GM19240 (cell line): ENCODE data around the genes CEACAM3 and RPS19.

DNA sequence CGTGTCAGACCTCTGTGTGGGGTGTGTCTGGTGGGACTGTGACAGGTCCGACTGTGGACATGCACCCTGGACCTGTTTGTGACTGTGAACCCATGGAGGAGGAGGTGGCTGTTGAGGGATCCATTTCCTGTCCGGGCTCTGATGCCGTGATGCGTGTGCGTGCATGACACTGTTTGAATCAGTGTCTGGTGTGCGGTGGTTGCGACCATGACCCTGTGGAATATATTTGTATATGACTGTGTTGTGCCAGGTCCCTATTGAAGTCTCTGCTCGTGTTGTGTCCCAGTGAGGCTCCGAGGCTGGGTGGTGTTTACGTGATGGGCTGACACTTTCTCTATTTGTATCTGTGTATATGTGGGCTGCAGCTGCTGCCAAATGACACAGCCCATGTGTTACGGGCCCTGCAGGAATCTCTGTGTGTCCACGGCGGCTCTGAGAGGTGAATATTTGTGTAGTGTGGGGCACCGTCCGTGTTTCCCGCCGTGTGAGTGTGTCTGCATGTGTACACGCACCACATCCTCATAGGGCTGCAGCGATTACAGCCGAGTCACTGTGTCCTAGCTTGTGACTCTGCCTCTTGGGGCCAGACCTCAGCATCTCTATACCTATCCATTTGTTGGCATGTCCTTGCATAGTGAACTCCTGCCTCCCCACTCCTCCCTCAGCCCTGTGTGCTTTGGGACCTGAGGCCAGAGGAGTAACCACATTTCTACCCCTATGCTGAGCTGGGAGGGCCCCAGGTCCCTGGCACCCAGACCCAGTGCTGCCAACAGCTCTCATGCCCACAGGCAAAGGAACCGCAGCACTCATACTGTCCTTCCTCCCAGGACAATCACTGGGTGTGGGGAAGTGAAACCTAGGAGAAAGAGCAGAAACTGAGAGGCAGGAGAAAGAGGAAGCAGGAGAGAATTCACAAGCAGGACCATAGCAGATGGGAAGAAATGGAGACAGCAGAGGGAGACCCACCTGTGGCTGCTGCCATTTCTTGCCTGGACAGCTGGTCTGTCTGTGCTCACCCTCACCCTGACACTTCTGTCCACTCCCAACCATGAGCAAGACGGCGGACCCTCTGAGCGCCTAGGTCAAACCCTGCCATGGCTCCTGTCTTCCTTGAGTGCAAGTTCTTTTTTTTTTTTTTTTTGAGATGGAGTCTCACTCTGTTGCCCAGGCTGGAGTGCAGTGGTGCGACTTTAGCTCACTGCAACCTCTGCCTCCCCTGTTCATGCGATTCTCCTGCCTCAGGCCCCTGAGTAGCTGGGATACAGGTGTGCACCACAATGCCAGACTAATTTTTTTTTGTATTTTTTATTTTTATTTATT lies 18.7 kb downstream of the CCDC97 start:
- RRBS: no CpG with 5 or more reads among the region's 27 CpGs

- RRBS: no CpG with 5 or more reads among the region's 8 CpGs
Measured at GRCh38 chr19:41426905-41427256, 293 bp downstream of the B3GNT8 start.

GRCh38 chr19:41431358-41432452 lies 4.5 kb upstream of the B3GNT8 start:
- RRBS: no CpG with 5 or more reads among the region's 24 CpGs

DNA sequence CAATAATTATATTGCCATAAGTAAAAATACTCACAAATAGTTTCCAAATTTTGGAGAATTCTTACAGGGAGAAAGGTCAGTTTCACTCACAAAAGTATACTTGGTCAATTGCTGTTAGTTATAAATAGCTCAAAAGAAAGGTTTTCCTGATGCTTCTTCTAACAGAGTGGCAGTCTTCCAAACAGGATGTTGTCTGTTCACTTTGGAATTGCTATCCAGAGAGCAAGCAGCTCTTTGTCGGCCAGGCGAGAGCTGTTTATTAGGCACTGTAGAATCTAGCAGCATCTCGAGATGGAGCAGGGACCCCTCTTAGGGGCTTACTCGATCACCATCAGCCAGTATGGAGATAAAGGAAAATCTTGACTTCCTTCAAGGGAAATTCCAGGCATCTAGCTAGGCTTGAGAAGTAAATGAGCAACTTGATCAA lies 13.6 kb downstream of the ERICH4 start:
- RRBS: no CpG with 5 or more reads among the region's 4 CpGs

DNA sequence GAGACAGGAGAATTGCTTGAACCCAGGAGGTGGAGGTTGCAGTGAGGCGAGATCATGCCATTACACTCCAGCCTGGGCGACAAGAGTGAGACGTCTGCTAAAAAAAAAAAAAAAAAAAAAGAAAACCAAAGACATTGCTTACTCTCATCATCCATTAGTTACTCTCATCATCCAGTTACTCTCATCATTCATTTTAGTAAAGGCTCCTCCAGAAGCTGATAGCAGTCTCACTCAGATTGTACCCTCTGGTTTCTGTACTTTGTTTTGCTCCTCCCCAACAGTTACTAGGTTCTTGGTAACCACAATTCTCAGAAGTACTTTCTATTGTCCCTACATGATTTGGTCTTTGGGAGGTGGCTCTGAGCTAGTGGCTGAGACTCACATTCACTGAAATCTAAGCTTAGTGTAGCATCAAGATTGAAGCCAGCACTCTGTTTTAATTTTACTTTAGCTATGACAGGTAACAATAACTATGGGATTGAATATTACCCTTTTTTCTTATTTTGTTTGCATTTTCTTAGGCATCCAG lies 14.3 kb downstream of the ERICH4 start:
- RRBS: no CpG with 5 or more reads among the region's 3 CpGs

GRCh38 chr19:41497298-41497608 lies 54.3 kb downstream of the ERICH4 start:
- RRBS: no CpG with 5 or more reads among the region's 1 CpG

GRCh38 chr19:41501810-41502043 lies 58.8 kb downstream of the ERICH4 start:
- RRBS: no CpG with 5 or more reads among the region's 2 CpGs

- RRBS: under 1% methylated on average over 7 of the region's 58 CpGs
Measured at GRCh38 chr19:41521842-41522552, 54.0 kb upstream of the CEACAM21 start.

- RRBS: no CpG with 5 or more reads among the region's 8 CpGs
Measured at GRCh38 chr19:41638497-41639212, 11.8 kb upstream of the CEACAM4 start.

GRCh38 chr19:41758012-41758423 lies 2.7 kb downstream of the CEACAM6 start:
- RRBS: no CpG with 5 or more reads among the region's 6 CpGs

- RRBS: no CpG with 5 or more reads among the region's 1 CpG
Measured at GRCh38 chr19:41796363-41796899, at the start of gene CEACAM3. Gene CEACAM3, plus strand, starts transcription at chr19:41796587.

DNA sequence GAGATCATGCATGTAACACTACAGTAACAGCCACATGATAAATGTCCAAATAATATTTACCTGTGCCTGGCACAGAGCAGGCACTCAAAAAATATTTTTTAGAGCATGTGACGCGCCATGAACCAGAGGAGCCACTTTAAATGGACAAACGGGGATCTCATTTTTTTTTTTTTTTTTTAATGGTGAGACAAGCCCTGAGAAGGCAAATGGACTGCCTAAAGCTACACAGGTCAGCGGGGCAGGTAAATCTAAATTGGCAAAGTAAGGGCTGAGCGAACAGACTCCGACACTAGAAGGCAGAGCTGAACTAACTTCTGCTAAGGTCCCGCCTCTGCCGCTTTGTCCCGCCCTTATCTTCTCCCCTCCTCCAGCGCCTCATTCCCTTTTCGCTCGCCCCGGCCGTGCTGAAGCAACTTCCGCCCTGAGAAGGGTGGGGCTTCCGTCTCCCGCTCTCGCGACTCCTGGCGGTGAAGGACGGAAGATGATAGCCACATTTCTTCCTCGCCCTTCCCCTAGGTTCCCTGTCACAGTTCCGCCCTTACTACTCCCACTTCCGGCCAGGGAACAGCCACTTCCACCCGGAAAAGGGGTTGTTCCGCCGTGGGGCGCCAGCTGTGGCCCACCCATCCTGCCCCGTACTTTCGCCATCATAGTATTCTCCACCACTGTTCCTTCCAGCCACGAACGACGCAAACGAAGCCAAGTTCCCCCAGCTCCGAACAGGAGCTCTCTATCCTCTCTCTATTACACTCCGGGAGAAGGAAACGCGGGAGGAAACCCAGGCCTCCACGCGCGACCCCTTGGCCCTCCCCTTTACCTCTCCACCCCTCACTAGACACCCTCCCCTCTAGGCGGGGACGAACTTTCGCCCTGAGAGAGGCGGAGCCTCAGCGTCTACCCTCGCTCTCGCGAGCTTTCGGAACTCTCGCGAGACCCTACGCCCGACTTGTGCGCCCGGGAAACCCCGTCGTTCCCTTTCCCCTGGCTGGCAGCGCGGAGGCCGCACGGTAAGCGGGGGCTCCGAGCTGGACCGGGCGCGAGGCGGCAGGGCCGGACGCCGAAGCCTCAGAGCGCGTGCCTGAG lies at the start of gene RPS19:
Gene RPS19 (plus strand): TSS at position 973 of the 1,083 bp plus-strand sequence.
- RRBS: 3% methylated on average over 13 of the region's 73 CpGs

DNA sequence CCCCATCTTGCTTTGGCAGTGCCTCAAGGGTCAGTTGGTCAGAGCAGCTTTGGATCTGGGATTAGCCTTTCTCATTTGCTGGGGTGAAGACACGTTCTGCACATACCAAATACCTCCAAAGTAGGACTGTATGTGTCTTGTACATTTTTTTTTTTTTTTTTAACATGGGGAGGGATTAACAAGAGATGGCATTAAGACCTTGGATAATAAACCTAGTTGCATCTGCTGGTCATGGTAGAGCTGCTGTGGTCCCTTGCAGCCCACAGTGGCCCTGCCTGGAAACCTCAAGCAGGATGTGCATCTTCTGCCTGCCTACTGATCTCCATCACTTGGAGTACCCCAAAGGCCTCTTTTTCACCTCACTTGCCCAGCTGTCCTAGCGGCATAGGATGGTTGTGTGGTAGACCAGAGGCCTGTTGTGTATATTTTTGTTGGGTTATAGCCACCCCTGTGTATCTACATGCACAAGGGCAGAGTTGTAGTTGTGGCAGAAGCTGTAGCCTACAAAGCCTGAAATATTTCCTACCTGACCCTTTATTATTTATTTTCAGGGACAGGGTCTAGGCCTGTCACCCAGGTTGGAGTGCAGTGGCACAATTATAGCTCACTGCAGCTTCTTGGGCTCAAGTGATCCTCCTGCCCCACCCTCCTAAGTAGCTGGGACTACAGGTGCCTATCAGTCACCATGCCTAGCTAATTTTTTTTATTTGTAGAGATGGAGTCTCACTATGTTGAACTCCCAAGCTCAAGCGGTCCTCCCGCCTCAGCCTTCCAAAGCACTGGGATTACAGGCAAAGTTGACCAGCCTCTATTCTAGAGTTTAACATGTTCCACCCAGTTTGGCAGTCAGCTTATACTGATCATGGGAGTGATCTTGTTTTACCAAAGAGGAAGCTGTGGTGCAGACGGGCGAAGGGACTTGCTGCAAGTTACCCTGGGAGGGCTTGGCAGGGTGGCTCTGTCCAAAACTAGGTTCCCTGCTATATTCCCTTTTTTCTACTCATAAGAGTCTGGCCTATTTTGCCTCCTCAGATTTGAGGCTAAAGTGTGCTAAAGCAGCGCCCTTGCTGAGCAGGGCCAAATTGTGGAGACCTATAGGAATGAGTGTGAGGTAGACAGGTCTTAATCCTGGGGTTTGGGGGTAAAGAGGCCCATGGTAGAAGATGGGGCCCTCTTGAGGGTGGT lies 2.8 kb downstream of the RPS19 start:
- RRBS: no CpG with 5 or more reads among the region's 7 CpGs

GRCh38 chr19:41904196-41905380 lies 21.6 kb downstream of the ARHGEF1 start:
- RRBS: 95% methylated on average over 12 of the region's 36 CpGs

DNA sequence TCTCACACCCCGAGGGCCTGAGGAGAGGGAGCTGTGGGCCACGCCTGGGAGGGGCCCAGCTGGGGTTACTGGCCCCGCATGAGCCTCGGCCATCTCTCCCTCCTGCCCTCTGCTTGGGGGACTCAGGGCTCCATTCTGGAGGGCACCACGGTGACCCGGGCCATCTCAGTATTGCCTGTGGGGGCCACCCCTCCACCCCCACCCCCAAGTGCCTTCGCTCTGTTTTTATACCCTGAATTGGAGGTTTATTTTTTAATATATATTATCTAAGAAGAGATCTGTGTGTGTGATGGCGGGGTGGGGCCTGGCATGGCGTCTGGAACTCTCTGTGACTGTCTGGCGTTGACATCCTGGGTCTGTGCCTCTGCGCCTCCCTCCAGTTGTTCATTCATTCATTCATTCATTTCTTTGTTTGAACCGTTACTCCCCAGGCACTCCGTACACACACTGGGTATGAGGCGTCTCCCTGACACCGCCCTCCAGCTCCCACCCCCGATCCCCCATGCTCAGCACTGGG lies 21.0 kb downstream of the ERFL start:
- RRBS: no CpG with 5 or more reads among the region's 16 CpGs

GRCh38 chr19:41912292-41912656 lies 16.0 kb downstream of the ERFL start:
- RRBS: no CpG with 5 or more reads among the region's 18 CpGs

DNA sequence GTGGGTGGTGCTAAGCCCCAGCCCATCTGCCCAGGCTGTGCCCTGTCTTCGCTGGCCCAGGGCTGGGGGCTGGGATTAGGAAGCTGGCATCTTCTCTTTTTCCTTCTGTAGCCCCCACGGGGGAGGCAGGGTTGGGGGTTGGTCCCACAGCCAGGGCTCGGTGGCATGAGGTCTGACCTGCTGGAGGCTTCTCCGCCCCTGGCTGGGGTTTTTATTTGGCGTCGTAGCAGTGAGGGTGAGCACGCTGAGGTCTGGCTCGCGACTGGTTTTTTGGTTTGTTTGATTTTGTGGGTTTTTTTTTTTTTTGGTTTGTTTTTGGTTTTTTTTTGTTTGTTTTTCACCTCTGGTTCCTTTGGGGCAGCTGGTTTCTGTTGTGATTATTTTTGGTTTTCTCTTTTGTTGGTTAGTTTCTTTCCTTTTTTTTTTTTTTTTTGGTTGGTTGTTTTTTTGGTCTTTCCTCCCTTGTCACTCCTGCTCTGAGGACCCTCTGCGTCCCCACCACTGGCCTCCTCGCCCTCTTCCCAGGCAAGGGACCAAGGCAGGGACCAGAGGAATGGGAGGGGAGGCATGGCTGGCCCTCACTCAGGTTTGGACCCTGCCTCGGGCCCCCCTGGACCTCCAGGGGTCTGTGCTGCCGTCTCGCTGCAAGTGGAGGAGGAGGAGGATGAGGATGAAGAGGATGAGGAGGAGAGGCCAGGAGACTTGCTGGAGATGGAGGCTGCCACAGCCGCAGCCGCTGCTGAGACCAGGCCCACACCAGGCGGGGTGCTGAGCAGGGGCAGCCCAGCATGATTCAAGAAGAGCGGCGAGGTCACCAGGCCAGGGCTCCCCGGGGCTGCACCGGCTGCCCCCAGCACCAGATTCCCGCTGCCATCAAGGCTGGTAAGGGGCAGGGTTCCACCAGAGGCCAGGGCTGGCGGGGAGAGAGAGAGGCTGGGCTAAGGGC lies 15.0 kb downstream of the ZNF574 start:
- RRBS: 84% methylated on average over 3 of the region's 23 CpGs

DNA sequence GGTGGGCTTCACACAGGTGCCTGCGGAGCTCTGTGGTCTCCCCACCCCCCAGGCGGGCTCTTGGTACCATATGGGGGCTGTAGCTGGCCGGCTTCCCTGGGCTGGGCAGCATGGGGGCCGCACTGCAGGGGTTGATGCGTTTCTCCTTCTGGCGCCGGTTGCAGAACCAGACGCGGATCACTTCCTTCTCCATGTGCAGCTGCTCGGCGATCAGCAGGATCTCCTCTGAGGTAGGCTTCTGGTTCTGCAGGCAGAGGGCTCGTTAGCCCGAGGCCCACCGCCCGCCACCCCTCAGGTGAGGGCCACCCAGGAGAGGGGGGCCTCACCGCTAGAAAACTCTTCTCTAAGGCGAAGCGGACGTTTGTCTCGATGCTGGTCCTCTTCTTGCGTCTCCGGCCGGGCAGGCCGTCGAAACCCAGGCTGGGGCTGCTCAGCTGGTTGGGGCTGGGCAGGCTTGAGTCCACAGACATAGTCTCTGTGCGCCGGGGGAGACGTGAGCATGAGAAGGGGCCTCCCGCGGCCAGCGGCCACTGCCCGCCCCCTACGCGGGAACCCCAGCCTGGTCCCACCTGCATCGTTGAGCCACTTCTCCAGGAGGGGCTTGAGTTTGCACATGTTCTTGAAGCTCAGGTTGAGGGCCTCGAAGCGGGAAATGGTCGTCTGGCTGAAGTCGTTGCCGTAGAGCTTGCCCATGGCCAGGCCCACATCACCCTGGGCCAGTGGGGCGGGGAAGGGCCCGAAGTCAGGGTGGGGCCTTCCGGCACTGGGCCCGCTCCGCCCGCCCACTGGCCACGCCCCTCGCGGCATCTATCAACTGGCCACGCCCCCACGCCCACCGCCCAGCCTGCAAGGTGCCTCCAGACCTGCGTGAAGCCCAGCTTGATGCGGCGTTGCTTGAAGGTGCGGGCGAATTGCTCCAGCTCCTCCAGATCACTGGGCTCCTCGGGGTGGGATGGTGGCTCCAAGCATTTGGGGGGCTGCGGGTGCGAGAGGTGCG lies 19.6 kb downstream of the ZNF574 start:
- RRBS: 93% methylated on average over 10 of the region's 61 CpGs

GRCh38 chr19:42113614-42114409 lies 18.4 kb downstream of the POU2F2 start:
- RRBS: no CpG with 5 or more reads among the region's 10 CpGs

GRCh38 chr19:42198997-42199255 lies 18.6 kb downstream of the DEDD2 start:
- RRBS: no CpG with 5 or more reads among the region's 3 CpGs